ENCODE measurements around the genes TTF1 and CFAP77.

DNA sequence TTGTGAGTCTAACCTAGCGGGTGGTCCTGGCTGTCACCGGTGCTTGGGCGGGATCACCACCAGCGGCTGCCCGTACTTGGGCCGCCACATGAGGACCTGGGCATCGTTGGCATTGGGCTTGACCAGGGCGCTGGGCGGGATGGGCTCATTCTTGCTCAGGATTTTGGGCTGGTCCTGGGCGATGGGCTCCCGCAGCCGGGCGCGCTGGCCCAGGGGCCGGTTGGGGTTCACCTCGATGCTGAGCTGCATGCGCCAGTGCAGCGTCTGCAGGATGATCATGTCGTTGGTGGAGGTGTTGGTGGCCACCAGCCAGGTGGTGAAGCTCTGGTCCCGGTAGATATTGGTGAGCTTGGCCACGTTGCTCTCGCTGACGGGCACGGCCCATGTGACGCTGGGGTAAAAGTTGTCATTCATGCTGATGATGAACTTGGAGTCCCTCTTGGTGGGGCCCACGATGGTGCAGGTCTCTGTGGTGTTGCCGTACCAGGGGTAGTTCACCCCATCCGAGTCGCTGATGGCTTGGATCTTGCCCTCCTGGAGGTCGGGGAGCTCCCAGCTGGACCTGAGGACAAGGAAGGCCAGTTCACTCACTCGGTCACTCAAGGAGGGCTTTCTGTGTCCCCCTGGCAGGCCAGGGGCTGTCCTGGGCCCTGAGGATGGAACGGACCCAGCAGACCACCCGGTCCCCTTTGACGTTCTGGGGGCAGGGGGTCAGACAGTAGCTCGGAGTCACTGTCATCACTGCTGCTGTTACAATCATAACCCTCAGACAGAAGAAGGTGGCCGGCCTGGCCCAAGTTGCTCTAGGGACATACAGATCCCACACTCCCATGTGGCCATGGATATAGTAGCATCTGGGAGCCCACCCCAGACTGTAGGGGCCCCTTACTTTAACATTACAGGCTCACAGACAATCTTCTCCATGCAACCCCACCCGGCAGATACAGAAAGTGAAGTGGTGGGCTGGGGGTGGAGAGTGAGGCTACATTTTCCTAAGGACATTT lies 15.2 kb downstream of the FAM78A start:
- RRBS, result 98% methylated on average over 2 of the region's 37 CpGs

DNA sequence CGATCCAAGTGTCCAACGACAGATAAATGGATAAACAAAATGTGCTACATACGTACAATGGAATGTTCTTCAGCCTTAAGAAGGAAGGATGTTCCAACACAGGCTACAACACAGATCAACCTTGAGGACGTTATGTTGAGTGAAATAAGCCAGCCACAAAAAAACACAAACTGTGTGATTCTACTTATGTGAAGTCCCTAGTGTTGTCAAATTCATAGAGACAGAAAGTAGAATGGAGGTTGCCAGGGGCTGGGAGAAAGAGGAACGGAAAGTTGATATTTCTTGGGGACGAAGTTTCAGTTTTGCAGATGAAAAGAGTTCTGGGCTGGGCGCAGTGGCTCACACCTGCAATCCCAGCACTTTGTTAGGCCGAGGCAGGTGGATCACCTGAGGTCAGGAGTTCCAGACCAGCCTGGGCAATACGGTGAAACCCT lies 13.7 kb downstream of the FAM78A start:
- RRBS, result no CpG with 5 or more reads among the region's 9 CpGs

GRCh38 chr9:131263977-131264629 lies 12.2 kb downstream of the FAM78A start:
- RRBS, result no CpG with 5 or more reads among the region's 17 CpGs

DNA sequence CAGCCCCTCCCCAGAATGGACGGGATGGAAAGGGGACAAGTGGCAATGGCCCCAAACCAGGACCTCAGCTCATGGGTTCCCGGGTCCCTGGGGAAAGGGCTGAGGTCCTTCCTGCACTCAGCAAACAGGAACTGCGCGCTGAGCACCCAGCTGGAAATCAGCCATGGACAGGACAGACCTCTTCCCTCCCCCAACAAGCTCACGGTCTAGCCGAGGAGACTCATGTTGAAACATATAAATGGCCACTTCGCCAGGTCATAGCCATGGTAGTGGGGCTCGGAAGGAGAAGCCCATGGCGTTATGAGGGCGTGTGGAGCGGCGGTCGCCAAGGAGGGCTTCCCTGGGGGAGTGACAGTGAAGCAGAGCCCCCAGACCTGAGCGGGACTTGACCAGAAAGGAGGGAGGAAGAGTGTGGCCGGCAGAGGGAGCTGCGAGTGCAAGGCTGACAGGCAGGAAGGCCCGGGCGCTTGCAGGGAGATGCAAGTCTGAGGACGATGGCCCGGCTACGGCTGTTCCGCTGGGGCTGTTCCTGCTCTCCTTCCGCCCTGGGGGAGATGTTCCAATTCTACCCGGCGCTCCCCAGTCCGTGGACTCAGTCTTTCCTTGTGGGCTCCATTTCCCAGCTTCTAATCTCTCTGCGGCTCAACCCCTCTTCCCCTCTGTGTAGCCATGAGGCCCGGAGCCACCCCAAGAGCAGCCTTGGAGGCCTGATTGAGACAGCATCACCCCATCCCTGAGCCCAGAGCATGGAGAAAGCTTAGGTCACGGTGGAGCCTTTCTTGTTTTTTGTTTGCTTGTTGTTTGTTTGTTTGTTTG lies 43.9 kb upstream of the PRRC2B start:
- RRBS, result 14% methylated on average over 9 of the region's 29 CpGs

DNA sequence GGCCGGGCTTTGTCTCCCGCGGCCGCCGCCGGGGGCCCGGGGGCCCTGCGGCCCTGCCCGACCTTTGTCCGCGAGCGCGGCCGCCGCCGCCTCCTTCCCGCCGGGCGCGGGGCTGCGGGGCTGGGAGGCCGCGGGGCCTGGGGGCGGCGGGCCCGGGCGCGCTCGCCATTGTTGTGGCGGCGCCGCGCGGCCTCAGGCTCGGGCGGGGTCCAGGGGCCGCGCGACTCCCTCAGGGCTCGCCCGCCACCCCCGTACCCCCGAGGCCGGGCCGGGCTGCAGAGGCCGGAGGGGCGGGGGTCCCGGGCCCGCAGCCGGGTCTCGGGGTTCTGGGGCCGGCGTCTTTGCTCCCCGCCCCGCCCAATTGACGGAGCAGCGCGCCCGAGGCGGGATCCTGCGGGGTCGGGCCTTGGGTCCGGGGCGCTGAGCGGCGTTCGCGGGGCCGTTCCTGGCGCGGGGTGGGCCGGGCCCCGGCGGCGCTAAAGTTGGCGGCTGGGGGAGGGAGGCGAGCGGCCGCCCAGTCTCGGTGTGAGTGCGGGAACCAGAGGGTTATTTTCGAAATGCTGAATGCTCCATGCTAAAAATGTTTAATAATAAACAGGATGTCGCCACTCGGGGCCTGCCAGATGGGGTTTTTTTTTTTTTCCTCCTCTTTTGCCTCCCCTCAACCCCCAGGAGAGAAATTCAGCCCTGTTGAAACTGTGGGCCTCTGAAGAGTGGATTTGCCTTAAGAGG lies 612 bp downstream of the PRRC2B start:
- RRBS, result 1% methylated on average over 34 of the region's 84 CpGs

GRCh38 chr9:131446885-131447527 lies 53.1 kb downstream of the PRRC2B start:
- RRBS, result no CpG with 5 or more reads among the region's 11 CpGs

- RRBS, result no CpG with 5 or more reads among the region's 10 CpGs
These were observed 43.7 kb upstream of the POMT1 start for GRCh38 chr9:131459036-131459352.

DNA sequence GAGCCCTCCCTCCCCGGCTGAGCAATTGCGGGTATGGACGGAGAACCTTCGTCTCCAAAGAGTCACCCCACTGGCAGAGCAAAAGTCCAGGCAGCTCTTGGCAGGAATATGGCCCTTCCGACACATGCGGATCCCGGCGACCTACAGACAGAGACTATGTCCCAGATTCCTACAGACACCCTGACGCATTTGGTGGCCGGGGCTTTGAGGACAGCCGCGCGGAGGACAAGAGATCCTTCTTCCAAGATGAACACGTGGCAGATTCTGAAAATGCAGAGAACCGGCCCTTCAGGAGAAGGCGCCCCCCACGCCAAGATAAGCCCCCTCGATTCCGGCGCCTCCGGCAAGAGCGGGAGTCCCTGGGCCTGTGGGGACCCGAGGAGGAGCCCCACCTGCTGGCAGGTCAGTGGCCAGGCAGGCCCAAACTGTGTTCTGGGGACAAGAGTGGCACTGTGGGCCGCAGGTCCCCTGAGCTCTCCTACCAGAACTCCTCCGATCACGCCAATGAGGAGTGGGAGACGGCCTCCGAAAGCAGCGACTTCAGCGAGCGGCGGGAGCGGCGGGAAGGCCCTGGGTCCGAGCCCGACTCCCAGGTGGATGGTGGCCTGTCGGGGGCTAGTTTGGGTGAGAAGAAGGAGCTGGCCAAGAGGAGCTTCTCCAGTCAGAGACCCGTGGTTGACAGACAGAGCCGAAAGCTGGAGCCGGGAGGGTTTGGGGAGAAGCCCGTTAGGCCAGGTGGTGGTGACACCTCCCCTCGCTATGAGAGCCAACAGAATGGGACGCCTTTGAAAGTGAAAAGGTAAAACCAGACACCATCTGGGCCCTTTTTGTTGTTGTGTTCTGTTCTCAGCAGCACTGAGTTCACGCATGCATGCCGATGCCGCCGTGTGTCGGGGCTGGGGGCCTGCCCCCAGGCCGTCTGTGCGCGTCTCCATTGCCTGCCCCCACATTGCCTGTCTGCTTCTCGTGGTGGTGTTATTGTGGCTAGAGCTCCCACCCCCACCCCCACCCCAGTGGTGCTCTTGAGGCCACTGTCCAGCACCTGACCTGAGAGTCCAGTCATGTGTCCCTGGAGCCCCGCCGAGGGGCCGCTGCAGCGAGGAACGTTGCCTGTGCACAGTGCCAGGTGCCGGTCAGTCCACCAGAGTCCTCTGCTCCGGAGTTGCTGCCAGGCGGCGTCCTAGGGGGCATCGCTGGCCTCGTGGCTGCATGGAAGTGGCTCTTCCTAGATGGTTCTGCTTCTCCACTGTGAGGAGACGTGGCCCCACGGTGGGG lies 26.5 kb upstream of the POMT1 start:
- RRBS, result 86% methylated on average over 15 of the region's 65 CpGs

DNA sequence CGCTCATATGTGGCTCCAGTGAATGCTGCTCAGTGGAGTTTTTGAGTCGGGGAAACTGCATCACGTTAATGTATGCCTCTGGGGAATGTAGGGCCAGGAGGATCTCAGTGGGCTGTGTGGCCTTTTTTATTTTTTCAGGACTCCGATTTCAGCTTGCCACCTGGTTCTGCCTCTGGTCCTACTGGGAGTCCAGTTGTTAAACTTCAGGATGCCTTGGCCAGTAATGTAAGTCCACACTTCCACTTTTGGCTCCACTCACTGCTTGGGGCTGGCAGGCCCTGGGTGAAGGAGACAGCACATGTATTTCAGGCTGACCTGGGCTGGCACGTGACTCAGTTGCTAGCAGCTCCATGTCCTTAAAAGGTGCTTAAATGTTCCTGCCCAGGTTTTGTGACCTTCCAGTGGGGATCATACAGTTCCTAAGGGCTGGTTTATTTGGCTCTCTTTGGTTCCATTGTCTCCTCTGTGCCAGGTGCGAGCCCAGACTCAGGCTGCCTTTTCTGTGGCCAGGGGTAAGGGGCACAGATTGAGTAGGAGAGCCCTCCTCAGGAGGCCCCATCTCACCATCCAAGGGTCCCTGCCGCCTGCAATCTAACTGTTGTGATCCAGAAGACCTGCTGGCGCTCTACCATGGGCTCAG lies 19.4 kb upstream of the POMT1 start:
- RRBS, result no CpG with 5 or more reads among the region's 8 CpGs

DNA sequence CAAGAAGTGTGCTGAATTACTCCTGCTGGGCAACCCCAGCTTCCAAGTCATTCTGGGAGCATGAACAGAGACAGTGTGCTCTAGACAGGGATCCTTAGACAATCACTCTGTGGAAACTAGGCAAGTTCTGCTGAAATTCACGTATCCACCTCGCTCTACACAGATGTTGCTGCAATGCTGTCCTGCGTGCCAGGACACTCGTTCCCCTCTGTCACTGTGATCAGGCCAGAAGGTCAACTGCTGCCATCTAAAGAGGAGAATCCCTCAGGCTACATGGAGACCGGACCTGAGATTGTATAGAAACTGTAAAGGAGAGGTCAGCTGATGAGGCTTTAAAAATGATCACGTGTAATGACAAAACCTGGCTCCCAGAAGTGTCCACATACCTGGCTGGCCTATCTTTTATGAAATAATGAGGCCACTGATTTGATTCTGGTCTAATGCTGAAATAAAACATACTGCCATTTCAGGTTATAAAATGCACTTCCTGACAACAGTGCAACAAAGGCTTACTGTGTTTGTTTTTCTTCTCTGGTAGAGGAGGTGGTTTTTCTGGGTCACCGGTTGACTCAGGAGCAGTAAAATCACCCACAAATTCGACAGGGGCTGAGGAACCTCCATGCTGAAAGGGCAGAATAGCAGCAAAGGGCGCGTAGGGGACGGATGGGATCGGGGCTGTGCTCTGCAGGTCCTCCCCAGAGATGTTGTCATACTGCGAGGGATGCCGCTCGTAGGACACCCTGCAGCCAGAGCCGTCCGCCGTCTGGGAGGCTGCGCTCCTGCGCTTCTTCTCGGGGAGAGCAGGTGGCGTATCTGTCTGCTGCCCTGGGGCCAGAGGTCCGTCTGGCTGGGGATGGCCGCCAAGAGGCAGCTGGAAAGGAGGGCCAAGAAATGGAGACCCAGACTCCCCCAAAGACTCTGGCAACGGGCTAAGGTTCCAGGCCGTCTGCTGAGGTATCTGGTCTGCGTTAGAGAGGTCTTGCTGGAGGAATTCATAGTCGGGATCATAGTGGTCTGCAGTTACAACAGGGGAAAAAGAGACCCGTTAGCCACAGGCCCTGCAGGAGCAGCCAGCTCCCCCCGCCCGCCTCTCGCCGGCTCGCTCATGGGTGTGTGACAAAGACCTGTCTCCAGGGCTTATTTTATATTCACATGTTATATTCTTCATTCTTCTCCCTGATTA lies 80.5 kb downstream of the PRRT1B start:
- RRBS, result no CpG with 5 or more reads among the region's 34 CpGs

- RRBS, result no CpG with 5 or more reads among the region's 29 CpGs
These were observed 82.3 kb downstream of the PRRT1B start for GRCh38 chr9:131627255-131628486.

- RRBS, result 93% methylated on average over 5 of the region's 18 CpGs
These were observed 18.7 kb downstream of the RAPGEF1 start for GRCh38 chr9:131721019-131721703.

GRCh38 chr9:131738230-131738661 lies 1.6 kb downstream of the RAPGEF1 start:
- RRBS, result no CpG with 5 or more reads among the region's 6 CpGs

GRCh38 chr9:132004478-132005108 lies 75.1 kb downstream of the MED27 start:
- RRBS, result no CpG with 5 or more reads among the region's 10 CpGs

GRCh38 chr9:132282647-132283180 lies 72.1 kb downstream of the SETX start:
- RRBS, result no CpG with 5 or more reads among the region's 2 CpGs

- RRBS, result 0% methylated on average over 2 of the region's 30 CpGs
These were observed at the start of gene TTF1 for GRCh38 chr9:132406652-132407192. TTF1 (minus strand) TSS chr9:132406840.

- RRBS, result 1% methylated on average over 24 of the region's 60 CpGs
These were observed at the start of gene CFAP77 for GRCh38 chr9:132409833-132410483. CFAP77 (plus strand) TSS chr9:132410211.

- RRBS, result no CpG with 5 or more reads among the region's 29 CpGs
These were observed 12.1 kb downstream of the BARHL1 start for GRCh38 chr9:132594279-132595175.

- RRBS, result no CpG with 5 or more reads among the region's 10 CpGs
These were observed 21.1 kb downstream of the AK8 start for GRCh38 chr9:132856935-132857437.

GRCh38 chr9:132894385-132894855 lies 15.7 kb downstream of the SPACA9 start:
- RRBS, result no CpG with 5 or more reads among the region's 7 CpGs